Mesenchymal stem cell of Wharton's jelly (primary cell): ENCODE data around the gene AGAP1.

- CAGE, long polyA plus RNA, result no peak
Observed at GRCh38 chr2:234795237-234795529, 156.6 kb upstream of the SH3BP4 start.

DNA sequence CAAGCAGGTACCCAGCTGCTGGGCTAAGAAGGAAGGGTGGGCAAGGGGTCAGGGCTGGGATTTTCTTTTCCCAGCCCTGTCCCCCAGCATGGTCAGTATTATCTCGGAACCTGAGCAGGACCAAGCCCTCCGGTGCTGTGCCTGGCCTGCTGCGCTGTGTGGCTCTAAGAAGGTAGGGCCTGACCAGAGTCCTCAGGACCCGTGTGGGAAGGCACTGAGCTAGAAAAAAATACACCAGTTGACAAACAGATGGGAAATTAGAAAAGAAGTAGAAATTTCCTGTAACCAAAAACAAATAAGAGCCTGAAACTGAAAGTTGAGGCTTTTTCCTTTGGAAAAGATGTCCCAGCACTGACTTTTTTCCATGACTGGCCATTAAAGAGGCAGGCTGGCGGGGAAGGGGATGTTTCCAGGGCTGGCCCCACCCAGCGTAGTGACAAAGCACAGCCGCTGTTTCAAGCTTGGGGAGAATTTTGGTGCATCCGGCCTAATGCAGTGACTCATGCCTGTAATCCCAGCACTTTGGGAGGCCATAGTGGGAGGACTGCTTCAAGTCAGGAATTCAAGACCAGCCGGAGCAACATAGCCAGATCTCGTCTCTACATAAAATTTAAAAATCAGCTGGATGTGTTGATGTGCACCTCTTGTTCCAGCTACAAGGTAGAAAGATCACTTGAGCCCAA, 78.2 kb upstream of the SH3BP4 start:
- CAGE, long polyA plus RNA, result no peak

DNA sequence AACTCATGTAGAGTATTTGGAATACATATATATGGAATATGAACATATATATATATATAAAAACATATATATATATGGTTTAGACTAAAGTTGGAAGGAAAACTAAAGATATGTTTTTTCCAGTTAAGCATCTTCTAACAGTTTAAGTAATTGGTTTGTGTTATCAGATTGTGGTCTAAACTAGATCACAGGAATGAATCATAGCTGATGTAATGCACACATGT, 71.5 kb upstream of the SH3BP4 start:
- CAGE, long polyA plus RNA, result no peak

DNA sequence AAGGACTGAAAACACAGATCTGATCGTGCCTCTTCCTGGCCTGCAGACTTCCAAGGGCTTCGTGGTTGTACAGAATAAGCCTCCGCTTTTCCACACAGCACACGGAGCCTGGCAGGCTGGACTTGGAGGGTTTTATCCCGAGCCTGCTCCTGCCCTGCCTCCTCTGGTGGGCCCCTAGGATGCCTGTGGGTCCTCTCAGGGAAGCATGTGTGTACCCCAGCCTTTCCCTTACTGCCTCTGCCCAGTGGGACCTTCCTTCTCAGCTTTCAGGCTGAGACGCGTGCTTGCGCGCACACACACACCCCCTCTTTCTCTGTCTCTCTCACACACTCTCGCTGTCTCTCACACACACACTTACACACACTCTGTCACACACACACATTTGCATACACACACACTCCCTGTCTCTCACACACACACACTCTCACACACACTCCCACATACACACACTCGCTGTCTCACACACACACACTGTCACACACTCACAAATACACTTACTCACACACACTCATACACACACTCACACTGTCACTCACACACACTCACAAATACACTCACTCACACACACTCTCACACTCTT, 17.8 kb downstream of the SH3BP4 start:
- CAGE, long polyA plus RNA, result no peak

- CAGE, long polyA plus RNA, result no peak
Observed at GRCh38 chr2:235007087-235007675, 55.4 kb downstream of the SH3BP4 start.

DNA sequence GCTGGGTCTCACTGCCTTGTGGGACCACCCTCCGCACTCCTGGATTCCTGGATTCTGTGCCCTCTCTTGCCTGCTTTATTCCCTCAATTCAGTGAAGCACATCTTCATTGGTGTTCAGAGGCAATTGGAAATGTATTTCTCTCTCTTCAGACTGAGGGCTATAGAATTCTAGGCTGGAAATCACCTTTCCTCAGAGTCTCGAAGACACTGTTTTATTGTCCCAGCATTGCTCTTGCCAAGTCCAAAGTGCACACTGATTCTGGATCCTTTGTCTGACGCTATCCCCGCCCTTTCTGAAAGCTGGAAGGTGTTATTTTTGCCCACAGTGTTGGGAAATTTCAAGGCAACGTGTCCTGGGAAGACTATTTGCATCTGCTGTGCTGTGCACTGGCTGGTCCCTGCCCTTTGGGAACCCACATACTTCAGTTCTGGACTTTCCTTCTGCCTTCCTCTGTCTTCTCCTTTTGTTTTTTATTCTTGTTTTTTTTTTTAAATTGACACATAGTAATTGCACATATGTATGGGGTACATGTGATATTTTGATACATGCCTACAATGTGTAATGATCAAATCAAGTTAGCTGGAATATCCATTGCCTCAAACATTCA, 190.8 kb downstream of the SH3BP4 start:
- CAGE, long polyA plus RNA, result no peak

DNA sequence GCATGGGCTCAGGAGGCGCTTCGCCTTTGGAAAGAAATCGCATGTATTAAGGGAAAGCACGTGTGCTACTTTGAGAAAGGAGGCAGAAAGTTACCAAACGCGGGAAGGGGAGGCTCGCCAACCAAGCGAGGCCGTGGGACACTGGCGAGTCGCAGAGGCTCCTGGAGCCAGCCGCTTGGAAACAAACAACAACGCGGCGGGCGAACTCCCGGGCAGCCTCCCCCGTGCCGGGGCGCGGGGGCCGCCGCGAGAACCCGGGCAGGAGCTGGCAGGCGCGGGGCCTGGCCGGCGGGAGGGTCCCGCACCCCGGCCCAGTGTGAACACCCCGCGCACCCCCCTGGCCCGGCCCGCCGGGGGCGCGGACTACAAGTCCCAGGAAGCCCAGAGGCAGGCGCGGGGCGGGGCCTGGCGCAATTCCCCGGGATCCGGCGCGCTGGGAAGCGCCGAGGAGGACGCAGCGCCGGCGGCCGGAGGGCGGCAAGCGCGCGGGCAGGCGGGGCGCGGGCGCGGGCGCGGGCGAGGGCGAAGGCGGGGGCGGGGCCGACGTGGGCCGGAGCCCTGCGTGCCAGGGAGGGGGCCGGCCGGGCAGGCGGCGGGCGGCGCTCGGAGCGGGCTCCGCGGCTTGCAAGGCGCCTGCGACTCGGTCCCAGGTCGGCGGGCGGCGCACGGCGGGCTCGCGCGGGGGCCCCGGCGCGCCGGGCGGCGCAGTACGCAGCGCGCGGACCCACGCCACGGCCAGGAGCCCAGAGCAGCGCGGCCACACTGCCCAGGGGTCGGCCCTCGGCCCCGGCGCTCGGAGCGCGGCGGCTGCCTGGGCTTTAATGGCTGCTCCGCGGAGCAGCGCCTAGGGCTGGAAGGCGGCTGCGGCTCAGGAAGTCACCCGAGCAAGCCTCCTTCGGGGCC, at the start of gene AGAP1:
Gene AGAP1 (plus strand): TSS at position 553 of the 903 bp plus-strand sequence.
- CAGE, long polyA plus RNA, result no peak

GRCh38 chr2:235505182-235506032, 11.6 kb downstream of the AGAP1 start:
- CAGE, long polyA plus RNA, result no peak

GRCh38 chr2:235511108-235511991, 17.5 kb downstream of the AGAP1 start:
- CAGE, long polyA plus RNA, result no peak

- CAGE, long polyA plus RNA, result no peak
Observed at GRCh38 chr2:235522189-235522661, 28.4 kb downstream of the AGAP1 start.

DNA sequence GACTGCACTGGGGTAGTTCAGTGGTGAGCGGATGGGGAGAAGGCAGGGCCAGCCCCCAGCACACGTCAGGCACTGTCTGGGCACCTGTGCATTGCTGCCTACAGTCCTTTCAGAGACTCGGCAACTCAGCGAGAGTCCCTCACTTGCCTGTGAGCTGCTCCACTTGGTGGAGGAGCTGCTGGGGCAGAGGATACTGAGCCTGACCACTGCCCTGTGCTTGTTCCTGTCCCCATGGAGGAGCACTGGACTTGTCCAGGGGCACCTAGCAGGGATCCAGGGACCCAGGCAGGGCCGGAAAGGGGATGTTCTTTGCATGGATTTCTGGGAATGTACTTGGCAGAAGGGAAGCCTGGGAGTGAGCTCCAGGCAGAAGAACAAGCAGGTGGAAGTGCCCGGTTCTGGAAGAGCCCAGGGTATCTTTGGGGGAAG, 134.3 kb downstream of the AGAP1 start:
- CAGE, long polyA plus RNA, result no peak

- CAGE, long polyA plus RNA, result no peak
Observed at GRCh38 chr2:235666262-235666532, 172.4 kb downstream of the AGAP1 start.

DNA sequence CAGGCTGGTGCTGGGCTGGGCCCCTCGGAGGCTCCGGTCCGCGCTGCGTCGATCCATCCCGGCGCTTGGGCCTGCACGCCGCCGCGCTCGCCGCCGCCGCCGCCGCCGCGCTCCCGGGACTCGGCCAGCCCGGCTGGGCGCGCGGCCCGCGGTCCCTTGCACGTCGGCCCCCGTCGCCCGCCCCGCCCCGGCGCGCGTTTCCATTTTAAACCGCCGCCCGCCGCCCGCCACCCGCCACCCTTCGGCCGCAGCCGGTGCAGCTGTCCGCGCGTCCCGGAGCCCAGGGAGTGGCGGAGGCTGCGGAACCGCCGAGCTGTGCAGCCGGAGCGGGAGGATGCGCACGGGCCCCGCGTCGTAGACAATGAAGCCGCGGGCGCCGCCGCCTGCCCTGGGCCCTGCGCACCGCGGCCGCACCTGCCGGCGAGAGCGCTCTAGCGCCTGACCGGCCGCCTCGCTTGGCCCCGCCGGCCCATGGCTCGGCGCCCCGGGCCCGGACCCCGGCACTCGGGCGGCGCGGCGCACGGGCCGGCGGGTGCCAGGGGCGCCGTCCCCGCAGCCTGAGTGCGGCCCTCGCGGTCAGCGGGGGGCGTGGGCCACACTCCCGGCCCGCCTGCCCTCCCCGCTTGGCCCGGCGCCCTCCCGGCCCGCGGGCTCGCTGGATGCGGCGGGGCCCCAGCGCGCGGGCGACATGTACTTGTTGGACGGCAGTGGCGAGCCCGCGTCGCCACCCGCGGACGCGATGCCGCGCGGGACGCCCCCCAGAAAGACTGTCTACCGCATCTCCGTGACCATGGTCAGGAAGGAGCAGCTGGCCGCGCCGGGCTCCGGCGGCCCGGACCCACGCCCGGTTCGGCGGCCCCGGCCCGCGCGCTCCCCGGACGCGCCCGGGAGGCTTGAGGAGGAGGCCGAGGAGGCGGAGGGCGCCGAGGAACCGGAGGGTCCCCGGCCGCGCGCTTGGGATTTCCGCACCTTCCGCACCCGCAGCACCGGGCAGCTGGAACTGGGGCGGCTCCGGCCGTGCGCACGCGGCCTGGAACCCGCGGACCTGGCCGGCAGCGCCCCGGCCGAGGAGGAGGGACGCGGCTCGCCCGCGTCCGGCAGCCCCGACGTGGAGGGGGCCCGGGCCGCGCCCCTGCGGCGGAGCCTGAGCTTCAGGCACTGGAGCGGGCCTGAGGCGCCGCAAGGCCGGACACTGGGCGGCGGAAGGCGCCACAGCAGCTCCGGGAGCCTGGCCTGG, 176.0 kb downstream of the AGAP1 start:
- CAGE, long polyA plus RNA, result no peak

DNA sequence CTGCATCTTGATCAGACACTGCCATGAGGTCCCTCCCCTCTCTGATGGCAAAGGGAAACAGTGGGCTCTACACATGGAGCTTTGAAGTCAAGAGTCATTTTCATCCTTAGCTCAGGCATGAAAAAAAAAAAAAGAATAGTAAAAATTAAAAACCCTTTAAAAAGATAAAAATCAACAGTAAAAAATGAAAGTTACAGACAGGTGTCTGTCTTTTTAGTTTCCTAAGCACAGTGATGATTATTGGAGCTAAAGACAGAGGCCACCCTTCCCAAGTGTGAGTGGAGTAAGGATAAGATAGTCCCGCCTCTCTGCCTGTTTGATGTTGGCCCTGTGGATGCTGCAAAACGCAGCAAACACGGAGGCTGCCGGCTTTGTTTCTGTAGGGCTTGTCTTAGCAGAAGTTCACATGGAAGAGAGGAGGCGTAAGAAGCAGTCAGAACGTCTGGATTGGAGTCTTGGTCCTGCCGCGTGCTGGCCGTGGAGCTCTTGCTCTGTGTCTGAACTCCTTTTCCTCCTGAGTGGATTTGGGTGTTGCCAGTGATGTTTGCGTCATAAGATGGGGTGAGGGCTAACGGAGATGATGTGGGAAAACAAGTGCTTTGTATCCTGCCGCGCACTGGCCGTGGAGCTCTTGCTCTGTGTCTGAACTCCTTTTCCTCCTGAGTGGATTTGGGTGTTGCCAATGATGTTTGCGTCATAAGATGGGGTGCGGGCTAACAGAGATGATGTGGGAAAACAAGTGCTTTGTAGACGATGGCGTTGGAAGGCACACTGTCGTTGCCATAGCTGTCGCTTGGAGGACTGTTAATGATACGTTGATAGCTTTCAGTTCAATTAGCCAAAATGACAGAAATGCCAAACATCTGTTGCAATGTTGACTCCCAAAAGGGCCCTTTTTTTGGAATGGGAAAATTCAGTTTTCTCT, 240.8 kb downstream of the AGAP1 start:
- CAGE, long polyA plus RNA, result no peak

- CAGE, long polyA plus RNA, result no peak
Observed at GRCh38 chr2:235740845-235741204, 247.0 kb downstream of the AGAP1 start.

DNA sequence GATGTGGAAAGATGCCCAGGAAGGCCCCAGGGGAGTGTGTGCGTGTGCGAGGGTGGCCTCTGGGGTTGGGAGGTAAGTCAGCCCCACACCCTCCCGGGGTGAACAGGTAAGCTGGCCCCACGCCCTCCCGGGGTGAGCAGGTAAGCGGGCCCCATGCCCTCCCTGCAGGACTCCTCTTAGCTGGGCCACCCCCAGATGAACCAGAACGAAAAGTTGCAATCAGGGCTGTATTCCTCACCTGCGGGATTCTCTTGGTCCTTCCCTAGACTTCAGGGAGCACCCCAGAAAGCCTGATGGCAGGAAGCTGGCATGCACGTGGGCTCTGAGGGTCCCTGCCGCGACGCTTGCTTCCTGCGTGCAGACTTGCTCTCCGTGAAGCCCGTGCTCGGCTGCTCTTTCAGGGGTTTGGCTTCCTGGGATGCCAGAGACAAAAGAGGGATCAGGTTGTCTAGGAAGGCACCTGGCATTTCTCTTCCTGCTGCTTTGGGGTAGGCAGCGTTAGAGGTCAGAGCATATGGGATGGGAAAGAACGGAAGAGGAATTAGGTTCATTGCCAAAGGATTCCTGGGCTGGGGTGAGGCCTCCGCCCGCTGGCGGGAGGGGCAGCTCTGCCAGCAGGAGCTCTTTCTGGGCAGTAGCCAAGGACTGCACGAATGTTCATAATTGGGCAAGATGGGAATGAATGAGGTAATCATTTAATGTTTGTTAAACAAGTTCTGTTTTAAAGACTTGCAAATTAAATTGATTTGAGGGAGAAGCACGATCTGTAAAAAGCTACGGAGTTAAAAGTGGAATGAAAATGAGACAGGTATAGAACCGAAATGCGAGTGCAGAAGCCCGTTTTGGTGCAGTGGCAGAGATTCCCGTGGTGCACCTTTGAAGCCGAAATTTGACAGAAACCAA, 253.8 kb downstream of the AGAP1 start:
- CAGE, long polyA plus RNA, result no peak

- CAGE, long polyA plus RNA, result no peak
Observed at GRCh38 chr2:235748987-235749585, 255.2 kb downstream of the AGAP1 start.

DNA sequence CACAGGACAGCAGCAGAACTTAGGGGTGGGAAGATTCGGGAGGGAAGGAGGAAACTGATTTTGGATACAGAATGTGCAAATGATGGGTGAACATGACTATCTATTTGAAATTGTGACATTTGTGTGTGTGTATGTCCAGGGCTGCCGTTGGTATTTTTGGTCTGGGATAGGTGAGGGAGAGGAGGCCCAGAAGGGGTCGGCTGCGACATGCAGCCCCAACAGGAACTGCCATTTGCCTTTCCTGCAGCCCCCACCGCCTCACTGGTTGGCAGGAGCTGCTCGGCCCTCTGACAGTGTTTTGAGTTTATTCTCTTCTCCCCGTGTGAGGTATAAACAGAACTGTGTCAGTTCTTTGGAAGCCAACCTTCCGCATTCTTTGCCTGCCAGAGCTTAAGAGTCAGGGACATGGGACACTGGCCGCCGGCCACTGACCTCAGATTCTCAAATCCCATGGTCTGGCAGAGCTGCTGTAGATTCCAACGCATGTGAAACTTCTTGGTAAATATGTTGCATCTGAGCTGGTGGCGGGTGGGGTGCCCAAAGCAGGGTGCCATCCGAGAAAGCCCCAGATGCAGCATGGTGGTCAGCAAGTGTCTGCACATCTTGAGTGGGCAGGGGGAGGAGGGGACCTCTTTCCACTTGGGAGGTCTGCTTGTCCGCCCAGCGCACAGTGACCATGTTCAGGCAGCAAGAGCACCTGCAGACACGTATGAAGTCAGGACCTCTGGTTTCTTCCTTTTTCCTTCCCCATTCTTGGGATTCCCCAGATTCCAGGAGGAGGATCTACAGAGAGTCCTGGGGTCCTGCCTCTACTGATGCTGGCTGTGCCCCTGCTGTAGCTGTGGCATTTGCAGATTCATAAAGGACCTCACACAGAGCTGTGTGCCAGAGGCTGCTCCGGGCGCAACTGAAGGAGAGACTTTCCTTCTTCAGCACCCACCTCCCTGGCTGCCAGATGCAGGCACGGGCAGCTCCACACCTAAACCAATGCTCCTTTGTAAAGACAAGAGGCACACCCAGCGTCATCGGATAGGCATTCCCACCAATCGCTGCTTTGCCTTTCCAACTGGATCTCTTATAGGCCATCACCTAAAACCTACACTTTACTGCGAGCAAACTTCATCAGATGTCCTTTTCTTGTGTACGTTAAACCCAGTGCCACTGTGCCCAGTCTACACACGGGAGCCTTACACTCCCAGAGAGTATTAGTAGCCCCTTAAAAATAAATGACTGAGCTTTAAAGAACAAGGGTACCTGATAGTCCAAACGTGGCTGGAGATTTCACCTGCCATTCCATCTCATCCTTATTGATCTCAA, 23.7 kb downstream of the ASB18 start:
- CAGE, long polyA plus RNA, result no peak

- CAGE, long polyA plus RNA, result no peak
Observed at GRCh38 chr2:236261398-236261621, 2.9 kb downstream of the ASB18 start.

DNA sequence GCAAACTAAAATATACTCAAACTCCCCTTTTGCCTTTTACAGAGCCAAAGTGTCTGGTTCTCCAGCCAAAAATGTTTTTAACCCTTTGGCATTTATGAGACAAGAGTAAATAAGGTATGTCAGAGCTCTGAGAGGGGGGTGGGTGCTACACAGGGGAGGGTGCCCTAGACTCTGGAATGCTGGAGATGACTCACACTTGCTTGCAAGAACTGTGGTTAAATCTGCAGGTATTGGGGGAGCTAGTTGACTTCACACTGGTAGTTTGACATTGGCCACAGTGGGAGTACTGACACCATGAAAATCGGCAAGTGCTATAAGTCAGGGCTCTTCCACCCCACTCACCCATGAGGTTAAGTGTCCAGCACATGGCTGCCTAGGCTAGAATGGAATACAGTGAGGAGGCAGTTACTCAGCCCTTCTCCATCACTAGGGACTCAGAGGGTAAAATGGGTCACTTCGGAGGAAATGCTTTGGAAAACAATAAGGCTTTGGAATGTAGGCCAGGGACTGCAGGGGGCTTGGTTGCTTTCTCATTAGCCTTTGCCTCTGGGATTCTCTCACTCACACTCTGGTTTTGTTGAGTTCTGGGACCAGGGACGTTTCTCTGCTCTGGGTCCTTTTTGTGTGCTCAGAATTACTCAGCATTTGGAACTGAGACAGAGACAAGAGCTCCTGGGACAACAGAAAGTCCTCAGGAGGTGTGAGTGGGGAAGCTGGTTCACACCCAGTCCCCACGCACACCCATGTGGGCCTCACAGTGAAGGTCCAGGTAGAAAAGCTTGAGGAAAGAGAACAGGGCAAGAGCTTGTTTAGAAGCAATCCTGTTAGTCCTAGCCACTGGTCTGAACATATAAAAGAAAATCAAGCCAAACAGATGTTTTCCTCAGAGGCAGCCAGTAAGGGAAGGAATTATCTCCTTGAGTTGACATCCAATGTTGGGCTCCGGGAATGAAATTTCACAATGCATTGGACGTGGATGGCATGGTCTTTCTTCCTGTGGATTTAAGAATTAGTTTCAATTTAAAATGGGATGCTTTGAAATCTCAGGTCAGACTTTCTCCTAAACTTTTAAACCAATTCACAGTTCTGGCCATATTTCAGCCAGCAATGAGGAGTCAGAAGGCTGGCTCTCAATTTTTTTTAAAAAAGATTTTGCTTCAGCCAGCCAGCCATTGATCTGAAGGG, 91.8 kb downstream of the ACKR3 start:
- CAGE, long polyA plus RNA, result no peak